Endodermal cell (in vitro differentiated cells): ENCODE results near the genes RCBTB1 and EBPL.

- PRO-cap = no peak
Measured at GRCh38 chr13:48057066-48057366, 19.5 kb downstream of the NUDT15 start.

DNA sequence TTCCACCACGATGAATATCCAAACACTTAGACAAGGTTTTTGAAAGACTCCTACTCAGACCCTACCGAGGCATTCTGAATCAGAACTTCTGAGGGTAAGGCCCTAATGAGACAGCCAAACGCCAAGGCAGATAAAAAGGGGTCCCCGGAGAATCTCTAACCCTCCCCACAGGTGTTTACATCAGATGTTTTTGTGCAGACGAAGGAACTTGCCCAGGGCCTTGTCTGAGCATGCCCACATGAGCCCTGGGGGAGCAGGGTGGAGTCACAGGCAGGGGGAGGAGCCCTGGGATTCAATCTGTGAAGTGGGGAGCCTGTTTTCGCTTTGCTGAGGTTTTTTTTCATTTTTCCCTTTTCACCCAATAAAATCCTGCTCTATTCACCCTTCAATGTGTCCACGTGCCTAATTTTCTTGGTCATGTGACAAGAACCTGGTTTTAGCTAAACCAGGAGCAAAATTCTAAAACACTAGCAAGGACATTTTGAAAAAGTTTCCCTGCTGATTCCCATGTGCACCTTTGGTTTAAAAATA is 61.6 kb upstream of the MED4 start:
- PRO-cap = no peak

DNA sequence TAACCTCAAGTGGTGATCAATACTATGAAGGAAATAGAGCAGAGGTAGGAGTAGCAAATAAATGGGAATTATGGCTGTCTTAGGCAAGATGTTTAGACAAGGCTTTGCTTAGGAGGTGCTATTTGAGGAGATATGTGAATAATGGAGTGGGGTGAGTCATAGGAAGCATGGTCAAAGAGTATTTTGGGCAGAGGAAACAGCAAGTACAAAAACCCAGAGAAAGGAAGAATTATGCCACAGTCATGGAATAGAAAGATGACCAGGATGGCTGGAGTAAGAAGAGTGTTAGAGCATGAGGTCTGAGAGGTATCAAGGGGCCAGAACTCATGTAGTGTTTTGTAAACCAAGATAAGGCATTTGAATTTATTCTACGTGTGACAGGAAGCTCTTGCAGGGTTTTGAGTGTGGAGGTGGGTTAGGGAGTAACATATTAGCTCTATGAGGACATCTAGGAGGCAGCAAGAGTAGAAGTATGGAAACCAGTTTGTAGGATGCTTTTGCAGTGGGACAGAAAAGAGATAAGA is 33.7 kb upstream of the LPAR6 start:
- PRO-cap = no peak

GRCh38 chr13:48976466-48977244 is 943 bp downstream of the FNDC3A start:
- PRO-cap = bidirectional peak, plus-strand start at chr13:48976820, minus-strand start at chr13:48976536

GRCh38 chr13:48979082-48979592 is 3.4 kb downstream of the FNDC3A start:
- PRO-cap = no peak

- PRO-cap = no peak
Measured at GRCh38 chr13:49114489-49115229, 105.5 kb upstream of the MLNR start.

DNA sequence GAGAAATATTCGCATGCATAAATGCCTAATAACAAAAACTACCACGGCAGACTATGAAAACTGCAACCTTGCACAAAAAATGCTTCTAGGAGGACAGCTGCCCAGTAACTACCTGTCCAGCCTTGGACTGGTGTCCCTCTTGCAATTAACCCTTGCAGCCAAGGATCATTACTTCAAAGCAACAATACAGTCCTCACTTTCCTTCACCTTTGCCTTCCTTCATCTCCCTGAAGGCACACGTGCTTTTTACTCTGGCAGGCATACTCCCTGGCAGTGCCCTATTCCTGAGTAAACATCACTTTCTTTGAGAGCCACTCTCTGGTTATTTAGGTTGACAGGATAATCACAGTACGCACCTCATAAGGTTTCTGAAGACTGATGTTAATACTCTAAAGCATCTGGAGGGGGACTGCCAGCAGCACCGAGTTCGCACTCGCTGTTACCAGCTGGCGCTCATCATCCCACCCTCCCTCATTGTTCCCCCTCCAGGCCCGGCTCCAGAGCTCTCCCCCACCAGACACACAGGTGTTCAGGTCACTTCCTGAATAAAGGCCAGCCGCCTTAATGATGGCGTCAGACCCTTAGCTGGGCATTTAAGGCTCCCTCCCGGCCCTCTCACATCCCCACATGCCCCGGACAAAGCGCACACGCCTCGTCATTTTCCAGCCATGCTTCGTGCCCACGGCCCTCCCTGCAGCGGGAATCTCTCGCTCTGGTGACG is 57.3 kb downstream of the CDADC1 start:
- PRO-cap = no peak

- PRO-cap = no peak
Measured at GRCh38 chr13:49454765-49454964, 10.6 kb downstream of the SETDB2 start.

DNA sequence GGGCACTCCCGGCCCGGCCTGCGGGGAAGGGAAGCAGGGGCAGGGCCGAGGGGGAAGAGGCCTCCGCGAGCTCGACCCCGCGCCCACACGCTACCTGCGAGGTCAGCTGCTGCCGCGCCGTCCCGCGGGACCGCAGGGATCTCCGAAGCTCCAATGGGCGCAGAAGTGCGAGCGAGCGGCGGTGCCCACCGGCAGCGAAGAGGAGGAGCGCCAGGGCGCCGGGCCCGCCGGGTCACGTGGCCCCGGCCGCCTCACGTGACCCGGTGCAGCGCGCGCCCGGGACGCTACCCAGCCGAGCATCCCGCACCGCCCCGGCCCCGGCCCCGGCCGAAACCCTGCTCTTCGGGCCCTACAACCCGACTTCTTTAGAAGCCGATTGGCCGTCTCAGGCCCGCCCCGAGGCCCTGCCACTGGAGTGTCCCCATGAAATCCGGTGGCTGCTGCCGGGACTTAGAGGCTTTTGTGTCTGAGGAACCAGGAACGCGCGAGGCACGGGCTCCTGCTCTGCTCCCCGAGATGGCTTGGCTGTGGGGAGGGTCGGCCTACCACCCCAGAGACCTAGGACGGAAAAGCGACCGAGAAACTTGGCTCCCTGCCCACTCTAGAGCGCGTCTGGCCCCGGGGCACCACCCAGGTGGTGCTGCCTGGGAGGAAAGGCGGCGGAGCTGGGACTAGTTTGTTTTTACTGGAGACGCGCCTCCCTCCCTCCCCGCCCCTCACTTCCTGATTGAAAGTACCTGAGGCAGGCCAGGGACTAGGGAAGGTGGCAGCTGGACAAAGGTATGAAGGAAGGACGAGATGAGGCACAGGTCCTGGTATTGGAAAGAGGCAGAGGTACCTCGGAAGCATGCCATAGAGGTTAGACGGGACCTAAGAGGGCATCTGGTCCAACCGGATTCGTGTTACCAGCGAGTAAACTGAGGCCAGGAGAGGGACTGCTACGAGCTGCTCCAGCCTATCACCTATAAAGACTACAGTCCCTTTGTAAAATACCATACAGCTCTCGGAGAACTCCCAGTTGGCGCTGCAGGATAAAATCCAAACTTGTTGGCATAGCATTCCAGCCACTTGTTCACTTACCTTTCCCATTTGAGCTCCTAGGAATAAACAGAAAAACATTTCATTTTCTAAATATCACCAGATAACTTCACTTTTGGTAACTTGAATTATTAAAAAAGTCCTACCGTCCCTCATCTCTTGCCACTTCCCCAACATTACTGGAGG is at the start of gene RCBTB1:
RCBTB1 (minus strand) TSS at position 209 of the 1,224 bp plus-strand sequence.
- PRO-cap = bidirectional peak, plus-strand start at position 309 of the sequence, minus-strand start at position 155 of the sequence; bidirectional peak, plus-strand start at position 757 of the sequence, minus-strand start at position 658 of the sequence

- PRO-cap = no peak
Measured at GRCh38 chr13:49652227-49652989, 24.1 kb downstream of the ARL11 start.

- PRO-cap = bidirectional peak, plus-strand start at chr13:49691210, minus-strand start at chr13:49691116; bidirectional peak, plus-strand start at chr13:49691612, minus-strand start at chr13:49691415
Measured at GRCh38 chr13:49690778-49691846, at the start of gene EBPL. TSS of gene EBPL (minus strand) at chr13:49691486.

- PRO-cap = no peak
Measured at GRCh38 chr13:49938209-49938738, 2.1 kb upstream of the SPRYD7 start.

- PRO-cap = no peak
Measured at GRCh38 chr13:50045078-50045972, 30.1 kb downstream of the KCNRG start.

DNA sequence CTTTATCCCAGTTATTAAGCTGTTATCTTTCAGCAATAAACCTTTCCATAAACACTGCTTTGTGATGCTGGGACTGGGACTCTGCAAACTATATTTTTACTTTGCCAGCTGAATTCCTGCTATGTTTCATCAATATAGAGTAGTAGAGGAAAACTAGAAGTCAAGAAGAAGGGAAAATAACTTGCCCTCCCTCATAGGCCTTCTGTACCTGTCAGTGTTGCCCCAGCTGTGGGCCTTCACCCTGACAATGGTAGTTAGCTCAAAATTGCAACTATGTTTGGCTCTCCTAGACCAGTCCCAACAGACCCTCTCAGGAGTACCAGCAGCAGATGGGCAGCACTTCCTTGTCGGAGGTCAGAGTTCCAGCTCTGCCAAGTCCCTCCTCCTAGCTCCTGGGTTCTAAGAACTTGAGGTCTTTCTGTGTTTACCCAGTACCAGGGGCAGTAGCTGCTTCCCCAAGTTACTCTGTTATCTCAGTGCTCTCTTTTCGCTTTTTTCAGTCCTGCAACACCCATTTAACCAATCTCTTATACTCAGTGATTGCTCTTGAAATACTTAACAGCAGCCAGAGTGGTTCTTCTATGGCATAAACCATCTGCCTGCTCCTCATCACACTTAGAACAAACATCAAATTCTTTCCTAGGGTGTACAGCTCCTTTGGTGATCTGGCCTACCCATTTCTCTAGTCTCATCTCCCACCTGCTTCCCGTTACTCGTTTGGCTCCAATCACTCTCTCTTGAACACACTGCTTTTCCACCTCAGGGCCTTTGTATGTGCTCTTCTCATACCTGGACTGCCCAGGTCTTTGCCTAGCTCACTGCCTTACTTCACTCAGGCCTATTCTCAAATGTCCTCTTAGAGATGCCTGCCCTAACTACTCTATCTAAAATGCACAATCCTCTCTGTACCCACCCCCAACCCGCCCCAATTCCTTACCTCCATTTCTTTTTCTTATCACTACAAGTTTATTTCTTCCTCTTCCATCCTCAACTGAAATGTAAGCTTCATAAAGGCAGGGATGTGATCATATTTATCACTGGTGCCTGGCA is 100.2 kb downstream of the KCNRG start:
- PRO-cap = no peak

DNA sequence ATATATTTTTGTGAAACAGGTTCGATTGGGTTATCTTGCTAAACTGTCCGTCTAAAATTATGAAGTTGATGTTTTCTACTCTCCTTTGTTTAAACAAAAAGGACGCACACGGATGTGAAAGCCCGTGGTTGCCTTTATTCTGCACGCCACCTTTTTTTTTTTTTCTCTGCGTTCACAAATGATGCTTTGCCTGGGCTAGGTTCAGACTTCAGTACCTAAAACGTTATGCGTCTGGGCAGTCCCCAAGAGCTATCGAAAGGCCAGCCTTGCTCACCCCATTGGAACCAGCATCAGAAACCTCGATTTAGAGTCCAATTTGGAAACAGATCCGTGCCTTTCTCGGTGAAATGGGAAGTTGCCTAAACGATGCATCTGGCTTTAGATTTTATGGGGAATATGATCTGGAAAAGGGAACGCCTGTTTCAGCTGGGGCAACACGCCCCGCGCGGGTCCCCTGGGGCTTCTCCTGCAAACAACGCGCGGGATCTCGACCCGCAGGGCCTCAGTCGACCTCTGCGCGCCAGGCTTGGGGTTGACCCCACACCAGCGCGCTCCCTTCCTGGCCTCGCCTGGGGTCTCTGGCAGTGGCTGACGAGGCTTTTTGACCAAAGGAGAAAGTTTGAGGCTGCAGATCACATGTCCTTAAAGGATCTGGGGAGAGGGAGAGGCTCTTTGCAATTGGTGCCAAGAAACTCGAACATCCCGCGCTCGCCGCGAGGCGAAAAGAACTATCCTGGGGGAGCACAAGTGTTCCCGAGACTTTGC is 114.1 kb downstream of the KCNRG start:
- PRO-cap = no peak

DNA sequence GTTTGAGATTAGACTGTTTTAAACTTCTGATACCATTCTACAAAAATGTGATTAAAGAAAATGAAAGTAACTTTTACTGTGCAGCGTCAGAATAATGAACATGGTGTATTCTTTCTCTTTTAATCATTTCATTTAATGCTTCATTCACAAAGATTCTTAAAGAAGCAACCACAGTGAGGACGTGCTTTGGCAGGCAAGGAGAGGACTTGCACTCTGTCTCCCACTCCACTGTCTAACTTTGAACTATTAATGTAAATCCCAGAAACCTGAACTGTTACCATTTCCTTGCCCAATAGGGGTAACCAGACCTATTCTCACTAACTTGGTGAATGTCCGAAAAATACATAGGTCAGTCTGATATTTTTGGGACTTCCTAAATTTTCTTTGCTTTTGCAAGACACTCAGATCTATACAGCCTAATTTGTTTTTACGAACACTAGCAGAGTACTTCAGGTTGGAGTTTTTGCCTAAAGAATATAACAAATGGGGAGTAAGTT is 137.1 kb downstream of the KCNRG start:
- PRO-cap = no peak

DNA sequence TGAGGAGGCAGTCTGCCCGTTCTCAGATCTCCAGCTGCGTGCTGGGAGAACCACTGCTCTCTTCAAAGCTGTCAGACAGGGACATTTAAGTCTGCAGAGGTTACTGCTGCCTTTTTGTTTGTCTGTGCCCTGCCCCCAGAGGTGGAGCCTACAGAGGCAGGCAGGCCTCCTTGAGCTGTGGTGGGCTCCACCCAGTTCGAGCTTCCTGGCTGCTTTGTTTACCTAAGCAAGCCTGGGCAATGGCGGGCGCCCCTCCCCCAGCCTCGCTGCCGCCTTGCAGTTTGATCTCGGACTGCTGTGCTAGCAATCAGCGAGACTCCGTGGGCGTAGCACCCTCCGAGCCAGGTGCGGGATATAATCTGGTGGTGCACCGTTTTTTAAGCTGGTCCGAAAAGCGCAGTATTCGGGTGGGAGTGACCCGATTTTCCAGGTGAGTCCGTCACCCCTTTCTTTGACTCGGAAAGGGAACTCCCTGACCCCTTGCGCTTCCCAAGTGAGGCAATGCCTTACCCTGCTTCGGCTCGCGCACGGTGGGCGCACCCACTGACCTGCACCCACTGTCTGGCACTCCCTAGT is 170.5 kb downstream of the KCNRG start:
- PRO-cap = unidirectional peak, plus-strand start at position 279 of the sequence; unidirectional peak, plus-strand start at position 306 of the sequence

- PRO-cap = no peak
Measured at GRCh38 chr13:50512937-50513976, 330.2 kb downstream of the DLEU7 start.

GRCh38 chr13:50892080-50892575 is 17.5 kb upstream of the RNASEH2B start:
- PRO-cap = no peak

- PRO-cap = no peak
Measured at GRCh38 chr13:51222569-51223513, 643 bp downstream of the FAM124A start.